SP-49 (cell line): ENCODE data around the gene TLE7.

GRCh38 chr16:71441943-71442193 lies at the start of gene TLE7:
TSS of gene TLE7 (minus strand) at chr16:71442054.
- PRO-cap = no peak

DNA sequence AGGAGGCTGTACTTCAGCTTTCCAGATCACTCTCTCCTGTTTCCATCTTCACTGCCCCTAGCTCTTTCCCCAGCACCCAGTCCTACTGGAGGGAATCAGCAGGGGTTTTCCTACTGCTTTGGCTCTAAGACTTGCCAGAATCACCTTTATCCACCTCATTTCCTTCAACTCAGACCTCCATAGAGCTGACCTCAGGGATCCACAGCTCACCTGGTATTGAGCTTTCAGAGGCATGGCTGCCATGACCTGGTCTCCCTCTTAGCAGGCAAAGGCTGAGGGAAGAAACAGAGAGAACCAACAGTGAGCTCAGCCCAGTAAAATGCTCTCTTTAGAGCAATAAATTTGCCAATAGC lies 7.3 kb downstream of the ZNF19 start:
- PRO-cap = no peak

DNA sequence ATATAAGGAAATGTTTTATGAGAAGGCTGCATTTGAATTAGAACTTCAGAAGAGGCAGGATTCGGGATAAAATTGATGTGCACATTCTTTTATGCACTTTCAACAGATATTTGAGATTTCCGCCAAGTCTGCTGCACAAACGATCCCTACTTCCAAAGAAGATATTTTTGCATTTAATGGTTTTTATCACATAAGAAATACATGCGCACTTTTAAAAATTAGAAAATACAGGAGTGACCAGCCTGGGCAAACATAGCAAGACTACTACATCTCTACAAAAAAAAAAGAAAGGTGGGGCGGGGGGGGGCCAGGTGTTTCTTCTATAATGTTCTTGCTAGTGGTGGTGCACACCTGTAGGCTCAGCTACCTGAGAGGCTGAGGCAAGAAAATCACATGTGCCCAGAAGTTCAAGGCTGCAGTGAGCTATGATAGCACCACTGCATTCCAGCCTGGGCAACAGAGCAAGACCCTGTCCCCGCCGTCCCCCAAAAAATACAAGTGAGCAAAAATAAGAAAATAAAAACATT lies 10.8 kb upstream of the CHST4 start:
- PRO-cap = no peak

DNA sequence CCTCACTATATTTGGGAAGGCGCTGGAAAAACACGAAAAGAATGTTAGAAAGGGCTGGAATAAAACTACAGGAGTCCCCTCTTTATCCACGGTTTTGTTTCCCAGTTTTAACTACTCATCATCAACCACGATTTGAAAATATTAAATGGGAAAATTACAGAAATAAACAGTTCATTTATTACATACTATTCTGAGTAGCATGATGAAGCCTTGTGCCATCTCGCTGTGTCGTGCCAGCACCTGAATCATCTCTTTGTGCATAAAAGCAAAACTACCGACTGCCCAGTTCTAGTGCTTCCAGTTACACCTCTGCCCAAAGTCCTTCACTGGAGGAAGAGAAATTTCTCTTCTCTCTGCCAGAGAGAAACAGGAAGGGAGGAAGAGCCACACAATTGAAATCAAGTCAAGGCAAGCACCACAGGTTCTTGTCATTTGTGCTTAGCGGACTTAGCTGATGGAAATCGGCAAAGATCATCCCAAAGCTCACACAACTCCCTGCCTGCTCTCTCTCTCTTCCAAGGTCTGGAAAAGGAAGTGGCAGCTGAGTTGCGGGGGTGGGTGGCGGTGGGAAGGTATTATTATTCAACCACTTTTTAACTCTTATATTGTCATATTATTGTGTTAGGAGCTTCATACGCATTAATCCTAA lies 1.3 kb upstream of the CHST4 start:
- PRO-cap = no peak

DNA sequence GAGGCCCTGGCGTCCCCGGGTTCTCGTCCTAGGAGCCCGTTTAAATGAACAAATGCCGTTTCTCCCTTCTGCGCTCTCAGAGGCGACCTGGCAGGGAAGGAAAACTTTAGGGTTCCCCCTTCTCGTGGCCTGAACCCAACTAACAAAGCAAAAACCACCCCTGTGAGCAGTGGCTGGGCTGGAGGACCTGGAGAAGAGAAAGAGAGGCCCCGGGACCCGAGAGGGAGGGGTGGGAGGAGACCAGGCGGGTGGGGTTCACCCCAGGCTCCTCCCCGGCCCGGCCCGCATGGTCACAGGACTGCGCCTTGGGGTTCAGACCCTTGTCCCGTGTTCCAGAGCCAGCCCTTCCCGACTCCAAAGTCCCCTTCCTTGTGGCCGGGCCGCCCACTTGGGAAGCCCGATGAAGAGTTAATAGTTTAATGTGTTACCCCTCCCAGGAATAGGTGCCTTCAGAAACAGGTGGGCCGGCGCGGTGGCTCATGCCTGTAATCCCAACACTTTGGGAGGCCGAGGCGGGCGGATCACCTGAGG lies 841 bp downstream of the MARVELD3 start:
- PRO-cap = no peak

- PRO-cap = bidirectional peak, plus-strand start at chr16:71816921, minus-strand start at chr16:71816650
These were observed 8.0 kb upstream of the AP1G1 start for GRCh38 chr16:71816532-71817087.

DNA sequence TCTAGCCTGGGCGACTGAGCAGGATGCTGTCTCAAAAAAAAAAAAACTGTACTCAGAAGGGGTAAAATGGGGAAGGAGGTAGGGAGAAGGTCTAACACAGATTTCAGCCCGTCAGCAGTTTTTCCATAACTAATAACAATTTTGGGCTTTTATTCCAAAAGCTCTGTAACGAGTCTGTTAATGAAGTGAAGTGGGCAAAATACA lies 10.8 kb downstream of the ZNF821 start:
- PRO-cap = no peak

DNA sequence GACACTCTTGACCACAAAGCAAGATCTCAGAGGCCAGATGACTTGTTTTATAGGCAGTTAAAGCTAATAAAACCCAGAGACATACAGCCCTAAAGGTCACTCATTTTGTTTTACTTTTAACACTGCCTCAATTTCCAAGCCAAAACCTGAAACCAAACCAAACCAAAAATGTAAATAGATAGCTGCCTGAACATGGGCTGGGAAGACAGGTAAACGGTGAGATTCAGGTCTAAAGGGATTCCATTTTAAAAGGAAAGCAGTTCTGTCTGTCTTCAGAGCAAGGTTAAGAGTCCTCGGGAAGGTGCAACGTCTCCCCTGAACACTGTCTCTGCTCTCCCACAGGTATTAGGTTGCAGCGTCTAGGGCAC lies 1.2 kb downstream of the ZNF821 start:
- PRO-cap = no peak

- PRO-cap = no peak
These were observed 1.5 kb downstream of the IST1 start for GRCh38 chr16:71896562-71897470.

GRCh38 chr16:72092451-72093234 lies 777 bp downstream of the TXNL4B start:
- PRO-cap = no peak

DNA sequence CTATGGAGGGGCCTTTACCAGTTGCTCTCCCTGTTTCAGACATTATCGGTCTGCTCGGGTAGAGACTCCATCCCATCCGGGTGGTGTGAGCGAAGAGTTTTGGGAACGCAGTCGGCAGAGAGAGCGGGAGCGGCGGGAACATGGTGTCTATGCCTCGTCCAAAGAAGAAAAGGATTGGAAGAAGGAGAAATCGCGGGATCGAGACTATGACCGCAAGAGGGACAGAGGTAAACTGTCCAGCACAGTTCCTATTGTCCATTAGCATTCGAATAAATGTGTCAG lies 3.1 kb downstream of the DHX38 start:
- PRO-cap = no peak

DNA sequence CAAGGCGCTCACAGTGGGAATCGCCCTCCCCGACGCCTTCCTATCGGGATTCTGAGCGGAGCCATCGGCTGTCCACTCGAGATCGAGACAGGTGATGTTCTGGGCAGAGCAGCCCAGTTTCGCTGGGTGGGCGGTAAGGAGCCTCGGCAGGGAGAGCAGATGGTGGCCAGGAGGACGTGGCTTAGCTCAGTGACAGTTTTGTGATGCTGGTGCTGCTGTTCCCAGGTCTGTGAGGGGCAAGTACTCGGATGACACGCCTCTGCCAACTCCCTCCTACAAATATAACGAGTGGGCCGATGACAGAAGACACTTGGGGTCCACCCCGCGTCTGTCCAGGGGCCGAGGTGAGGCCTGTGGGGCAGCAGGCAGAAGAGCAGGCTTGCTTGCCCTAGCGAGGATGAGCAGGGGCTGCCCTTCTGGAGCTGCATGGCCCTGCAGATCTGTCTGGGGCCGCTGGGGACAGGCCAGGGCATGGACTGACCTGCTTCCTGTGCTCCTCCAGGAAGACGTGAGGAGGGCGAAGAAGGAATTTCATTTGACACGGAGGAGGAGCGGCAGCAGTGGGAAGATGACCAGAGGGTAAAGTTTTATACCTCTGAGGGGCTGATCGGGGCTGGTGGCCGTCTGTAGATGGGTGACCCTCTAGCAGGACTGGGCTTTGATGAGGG lies 5.2 kb downstream of the DHX38 start:
- PRO-cap = no peak

DNA sequence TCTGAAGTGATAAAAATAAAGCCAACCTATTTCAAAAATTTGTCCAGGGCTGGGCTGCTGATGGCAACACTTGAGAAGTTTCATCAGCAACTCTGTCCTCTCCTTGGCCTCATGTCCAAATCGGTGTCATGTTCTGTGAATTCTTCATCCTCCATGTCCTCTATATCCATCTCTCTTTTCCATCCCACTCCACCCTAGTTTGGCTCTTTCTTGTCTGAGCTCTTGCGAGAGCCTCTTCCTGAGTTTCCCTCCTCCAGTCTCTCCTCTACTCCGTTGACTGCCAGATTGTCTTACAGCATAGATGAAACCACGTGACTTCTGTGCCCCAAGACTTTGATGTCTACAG lies 52.1 kb upstream of the PMFBP1 start:
- PRO-cap = no peak

DNA sequence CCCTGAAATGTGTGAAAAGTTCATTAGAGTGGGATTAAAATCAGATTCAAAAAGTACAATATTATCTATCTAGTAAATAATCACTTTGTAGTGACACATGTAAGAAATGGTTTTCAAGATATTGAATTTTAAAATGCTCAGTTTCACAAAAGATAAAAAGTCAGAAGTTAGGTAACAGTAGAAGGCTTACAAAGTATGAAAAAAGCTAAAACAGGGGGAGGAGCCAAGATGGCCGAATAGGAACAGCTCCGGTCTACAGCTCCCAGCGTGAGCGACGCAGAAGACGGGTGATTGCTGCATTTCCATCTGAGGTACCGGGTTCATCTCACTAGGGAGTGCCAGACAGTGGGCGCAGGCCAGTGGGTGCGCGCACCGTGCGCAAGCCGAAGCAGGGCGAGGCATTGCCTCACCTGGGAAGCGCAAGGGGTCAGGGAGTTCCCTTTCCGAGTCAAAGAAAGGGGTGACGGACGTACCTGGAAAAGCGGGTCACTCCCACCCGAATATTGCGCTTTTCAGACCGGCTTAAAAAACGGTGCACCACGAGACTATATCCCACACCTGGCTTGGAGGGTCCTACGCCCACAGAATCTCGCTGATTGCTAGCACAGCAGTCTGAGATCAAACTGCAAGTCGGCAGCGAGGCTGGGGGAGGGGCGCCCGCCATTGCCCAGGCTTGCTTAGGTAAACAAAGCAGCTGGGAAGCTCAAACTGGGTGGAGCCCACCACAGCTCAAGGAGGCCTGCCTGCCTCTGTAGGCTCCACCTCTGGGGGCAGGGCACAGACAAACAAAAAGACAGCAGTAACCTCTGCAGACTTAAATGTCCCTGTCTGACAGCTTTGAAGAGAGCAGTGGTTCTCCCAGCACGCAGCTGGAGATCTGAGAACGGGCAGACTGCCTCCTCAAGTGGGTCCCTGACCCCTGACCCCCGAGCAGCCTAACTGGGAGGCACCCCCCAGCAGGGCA lies 420.6 kb downstream of the ZFHX3 start:
- PRO-cap = no peak

- PRO-cap = no peak
These were observed 197.0 kb downstream of the ZFHX3 start for GRCh38 chr16:72850880-72851372.

DNA sequence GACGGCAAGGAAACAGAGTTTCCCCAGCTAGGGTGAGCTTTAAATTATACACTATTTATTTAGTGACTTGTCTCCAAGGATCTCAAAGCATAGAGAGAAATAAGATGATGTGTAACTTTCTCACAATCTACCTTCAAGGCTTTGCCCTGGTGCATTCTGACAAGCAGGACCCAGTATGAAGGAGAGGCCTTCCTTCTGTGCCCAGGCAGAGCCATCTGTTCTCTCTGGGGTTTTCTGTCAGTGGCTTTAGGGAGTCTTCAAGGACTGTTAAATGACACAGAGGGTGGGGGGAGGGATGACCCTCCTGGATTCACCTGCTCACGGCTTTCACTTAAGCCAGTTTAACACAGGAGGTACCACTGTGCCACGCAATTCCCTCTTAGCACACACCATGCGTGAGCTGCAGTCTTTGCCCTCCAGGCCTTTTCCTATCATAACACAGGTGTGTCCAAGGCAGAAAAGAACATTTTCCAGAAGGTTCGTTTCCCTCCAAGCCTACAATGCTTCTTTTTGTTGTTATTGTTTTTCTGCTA lies 1.2 kb downstream of the ZFHX3 start:
- PRO-cap = no peak

- PRO-cap = no peak
These were observed 2.9 kb upstream of the ZFHX3 start for GRCh38 chr16:73050648-73051337.

DNA sequence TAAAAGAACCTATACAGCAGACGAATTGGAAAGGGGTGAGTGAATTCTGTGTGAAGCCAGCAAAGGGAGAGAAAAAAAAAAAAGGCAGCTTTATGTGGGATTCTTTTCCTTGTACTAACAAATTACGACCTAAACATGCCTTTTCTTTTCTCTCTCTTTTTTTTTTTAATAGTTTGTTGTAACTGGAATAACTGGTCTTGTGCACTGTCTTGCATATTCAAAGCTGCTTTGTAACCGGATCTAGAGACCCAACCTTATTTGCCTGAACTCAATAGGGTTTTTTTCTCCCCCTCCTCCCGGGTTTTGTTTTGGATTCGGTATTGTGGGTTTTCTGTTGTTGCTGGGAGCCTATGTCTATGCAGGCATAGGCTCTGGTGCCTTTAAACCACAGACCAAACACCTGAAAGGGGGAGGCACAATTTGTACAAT lies 7.1 kb upstream of the ZFHX3 start:
- PRO-cap = no peak

- PRO-cap = no peak
These were observed 16.4 kb upstream of the ZFHX3 start for GRCh38 chr16:73063947-73065051.

- PRO-cap = no peak
These were observed 477.5 kb upstream of the ZFHX3 start for GRCh38 chr16:73525531-73525794.